ENCODE measurements around a stretch of chr21.

GRCh38 chr21:37074548-37075523 is 1.8 kb downstream of the TTC3 start:
- RRBS = no CpG with 5 or more reads among the region's 14 CpGs

DNA sequence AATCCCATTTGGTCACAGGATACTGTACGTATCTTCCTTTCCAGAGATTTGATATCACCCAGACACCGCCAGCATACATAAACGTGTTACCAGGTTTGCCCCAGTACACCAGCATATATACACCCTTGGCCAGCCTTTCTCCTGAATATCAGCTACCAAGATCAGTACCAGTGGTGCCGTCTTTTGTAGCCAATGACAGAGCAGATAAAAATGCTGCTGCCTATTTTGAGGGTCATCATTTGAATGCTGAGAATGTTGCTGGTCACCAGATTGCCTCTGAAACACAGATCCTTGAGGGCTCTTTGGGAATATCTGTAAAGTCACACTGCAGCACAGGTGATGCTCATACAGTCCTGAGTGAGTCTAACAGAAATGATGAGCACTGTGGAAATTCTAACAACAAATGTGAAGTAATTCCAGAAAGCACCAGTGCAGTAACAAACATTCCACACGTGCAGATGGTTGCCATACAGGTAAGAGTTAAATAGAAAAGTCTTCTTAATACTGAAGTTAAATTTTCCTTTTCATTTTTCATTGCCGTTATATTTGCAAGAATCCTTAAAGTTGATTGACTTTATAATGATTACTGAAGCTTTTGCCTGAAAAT is 93.2 kb downstream of the TTC3 start:
- RRBS = no CpG with 5 or more reads among the region's 6 CpGs

GRCh38 chr21:37207122-37207825 is 59.9 kb downstream of the VPS26C start:
- RRBS = no CpG with 5 or more reads among the region's 6 CpGs

DNA sequence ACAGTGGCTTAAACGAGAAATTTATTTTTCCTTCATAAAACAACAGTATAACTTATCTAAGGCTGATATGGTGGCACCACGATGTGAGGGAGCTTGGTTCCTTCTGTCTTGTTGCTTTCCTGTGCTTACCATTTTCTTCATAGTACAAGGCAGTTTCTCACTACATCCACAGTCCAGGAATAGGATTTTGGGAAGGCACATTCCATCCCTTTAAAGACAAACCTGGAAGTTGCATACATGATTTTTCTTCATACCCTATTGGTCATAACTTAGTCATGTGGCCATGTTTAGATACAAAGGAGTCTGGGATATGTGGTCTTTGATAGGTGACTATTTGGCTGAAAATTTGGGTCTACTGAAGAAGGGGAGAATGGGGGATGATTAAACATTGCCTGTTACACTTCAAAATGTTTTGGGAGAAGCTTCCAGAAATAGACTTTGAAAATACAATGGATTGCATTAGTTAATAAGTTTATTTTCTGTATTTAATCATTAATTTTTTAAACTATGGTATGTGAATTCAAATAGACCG is 7.0 kb downstream of the DYRK1A start:
- RRBS = no CpG with 5 or more reads among the region's 3 CpGs

GRCh38 chr21:37397922-37398347 is 31.4 kb downstream of the DYRK1A start:
- RRBS = no CpG with 5 or more reads among the region's 1 CpG

GRCh38 chr21:37430284-37431017 is 63.9 kb downstream of the DYRK1A start:
- RRBS = no CpG with 5 or more reads among the region's 8 CpGs

GRCh38 chr21:37433681-37434331 is 67.2 kb downstream of the DYRK1A start:
- RRBS = no CpG with 5 or more reads among the region's 7 CpGs

GRCh38 chr21:37446373-37447022 is 79.9 kb downstream of the DYRK1A start:
- RRBS = no CpG with 5 or more reads among the region's 5 CpGs

- RRBS = no CpG with 5 or more reads among the region's 9 CpGs
Observed at GRCh38 chr21:37458525-37459441, 92.2 kb downstream of the DYRK1A start.

DNA sequence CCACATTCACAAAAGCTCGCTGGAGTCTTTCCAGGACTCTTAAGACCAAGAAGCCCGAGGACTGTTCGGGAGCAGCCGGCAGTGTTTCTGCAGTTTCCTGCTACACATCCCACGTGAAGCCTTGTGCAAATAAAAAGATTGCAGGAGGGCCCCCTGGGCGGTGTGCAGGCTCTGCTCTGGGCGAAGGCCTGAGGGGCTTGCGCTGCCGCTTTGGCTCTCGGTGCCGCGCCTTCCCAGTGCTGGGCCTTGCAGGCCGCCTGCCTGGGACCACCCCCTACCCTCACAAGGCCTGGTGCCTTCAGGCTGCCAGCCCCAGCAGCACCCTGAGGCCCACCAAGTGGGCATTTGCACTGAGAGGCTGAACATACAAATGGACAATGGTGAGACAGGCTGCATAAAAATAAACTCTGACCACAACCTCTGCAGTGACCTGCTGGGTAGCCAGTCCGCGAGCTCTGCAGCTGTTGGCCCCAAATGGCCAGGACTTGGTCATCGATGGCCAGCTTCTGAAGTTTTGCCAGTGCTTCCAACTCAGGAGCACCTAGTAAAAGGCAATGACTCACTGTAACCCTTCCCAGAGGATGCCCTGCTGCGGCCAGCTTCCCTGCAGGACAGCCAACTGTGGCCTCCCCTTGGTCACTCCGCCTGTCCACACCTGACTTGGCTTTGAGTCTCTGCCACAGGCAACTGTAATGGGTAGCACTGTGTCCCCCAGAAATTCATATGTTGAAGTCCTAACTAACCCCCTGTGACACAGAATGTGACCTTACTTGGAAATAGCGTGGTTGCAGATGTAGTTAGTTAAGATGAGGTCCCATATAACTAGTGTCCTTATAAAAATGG is 185.3 kb downstream of the DYRK1A start:
- RRBS = no CpG with 5 or more reads among the region's 19 CpGs

DNA sequence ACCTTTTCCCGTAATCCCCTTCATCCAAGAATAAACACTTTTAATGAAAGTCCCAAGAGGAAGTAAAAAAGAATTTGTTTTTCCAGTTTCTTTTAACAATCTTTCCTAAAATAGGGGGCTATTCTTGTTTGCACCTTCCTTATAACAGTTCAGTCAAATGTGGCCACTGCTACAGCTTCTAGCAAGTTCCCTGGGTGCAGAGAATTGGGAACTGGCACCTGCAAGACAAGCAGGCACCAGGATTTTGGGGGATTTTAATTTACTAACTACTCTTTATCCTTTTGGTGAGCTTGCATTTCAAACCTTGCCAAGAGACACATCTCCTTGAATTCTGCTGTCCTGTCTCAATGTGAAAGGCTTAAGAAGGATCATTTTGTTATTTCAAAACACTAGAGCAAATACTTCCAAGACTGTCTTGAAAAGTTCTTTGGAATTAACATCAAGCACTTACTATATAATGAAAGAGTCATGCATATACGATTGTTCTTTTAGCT is 43.7 kb upstream of the KCNJ15 start:
- RRBS = no CpG with 5 or more reads among the region's 2 CpGs

GRCh38 chr21:38277304-38277845 is 20.6 kb downstream of the KCNJ15 start:
- RRBS = no CpG with 5 or more reads among the region's 9 CpGs

- RRBS = no CpG with 5 or more reads among the region's 9 CpGs
Observed at GRCh38 chr21:38489530-38490311, 8.6 kb downstream of the ERG start.

DNA sequence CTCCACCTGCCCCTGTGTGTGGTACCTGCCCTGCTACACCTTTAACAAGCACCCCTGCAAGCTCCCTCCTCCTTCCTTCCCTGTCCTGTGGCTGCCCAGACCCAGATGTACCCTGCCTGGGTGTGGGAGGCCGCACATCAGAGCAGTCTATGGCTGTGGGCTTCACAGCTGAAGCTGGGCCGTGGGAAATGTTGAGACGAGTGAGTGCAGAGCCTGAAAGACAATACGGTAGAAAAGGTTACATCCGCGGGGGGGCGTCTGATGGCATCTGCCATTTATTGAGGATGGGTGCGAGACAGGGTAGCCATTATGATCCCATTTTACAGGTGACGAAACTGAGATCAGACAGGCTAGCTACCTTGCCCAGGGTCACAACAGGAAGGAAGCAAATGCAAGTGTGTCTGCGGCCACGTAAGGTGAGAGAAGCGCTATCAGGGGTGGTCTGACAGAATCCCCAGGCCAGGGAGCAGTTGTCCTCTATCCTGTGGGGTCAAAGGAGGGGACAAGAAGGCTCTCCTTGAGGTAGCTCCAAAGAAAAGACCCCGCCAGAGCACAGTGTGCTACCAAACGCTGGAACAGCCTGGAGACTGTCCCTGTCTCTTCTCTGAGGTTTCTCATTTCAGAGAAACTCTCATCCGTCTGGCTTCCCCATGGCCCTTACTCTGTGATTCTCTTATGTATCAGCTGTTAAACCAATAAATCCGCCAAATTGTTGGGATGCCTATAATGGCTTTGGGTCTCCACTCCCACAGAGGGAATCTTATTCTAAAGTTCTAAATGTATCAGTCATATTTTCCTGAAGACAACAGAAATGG is 4.3 kb downstream of the ERG start:
- RRBS = no CpG with 5 or more reads among the region's 16 CpGs

DNA sequence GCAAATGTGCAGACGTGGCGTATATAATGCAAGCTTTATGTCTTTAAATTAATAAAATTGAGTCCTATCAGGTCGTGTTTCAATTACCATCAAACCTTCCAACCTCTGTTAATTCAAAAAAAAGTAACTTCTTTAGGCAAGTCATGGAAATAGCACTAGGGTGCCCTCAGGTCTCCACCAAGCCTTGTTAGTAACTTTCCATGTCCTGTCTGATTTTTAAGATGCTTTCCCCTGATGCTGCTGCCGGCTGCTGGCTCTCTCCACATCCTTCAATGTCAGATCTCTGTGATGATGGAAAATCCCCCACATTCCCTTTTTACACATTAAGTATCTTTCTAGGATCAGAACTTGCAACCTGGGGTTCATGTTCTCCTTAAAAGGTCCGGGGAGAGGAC is 3.0 kb downstream of the ERG start:
- RRBS = no CpG with 5 or more reads among the region's 5 CpGs

- RRBS = no CpG with 5 or more reads among the region's 18 CpGs
Observed at GRCh38 chr21:38503194-38504338, 5.3 kb upstream of the ERG start.

- RRBS = no CpG with 5 or more reads among the region's 22 CpGs
Observed at GRCh38 chr21:38823779-38824915, 18.4 kb downstream of the ETS2 start.

DNA sequence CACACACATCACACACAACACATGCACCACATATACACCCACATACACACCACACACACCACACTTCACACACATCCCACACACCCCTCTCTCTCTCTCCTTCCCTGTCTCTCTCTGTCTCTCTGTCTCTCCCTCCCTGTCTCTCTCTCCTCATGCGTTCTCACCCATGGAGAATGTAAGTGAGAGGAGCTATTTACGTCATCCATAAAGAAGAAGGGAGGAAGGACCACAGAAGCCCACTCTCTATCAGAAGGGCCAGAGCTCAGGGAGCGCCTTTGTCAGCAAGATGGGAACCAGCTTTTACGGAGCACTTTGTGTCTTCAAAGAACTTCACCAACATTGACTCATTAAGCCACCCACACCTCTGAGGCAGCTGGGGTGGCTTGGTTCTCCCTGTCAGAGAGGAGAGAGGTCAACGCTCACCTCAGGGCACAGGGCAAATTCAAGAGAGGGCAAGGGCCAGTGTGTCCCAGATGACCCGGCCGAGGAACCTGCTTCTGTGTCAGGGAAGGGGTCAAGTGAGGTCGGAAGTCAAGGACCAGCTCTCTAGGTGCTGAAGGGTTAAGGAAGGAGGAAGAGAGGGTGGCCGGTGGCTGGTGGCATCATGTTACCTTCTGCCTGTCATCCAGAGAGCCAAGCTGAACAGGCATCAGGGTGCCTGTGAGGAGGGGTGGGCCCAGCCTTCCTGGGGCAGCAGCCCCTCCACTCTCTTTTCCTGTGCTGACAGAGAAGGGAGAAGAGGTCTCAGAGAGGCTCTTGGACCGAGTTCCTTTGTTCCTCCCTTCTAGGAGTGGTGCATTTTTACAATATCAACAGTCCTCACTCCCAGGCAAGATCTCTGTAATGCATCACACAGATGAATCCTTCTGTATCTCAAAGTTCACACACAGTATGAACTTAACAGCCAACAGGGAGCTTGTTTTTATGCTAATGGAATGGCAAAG is 108.9 kb downstream of the ETS2 start:
- RRBS = 60% methylated on average over 2 of the region's 10 CpGs

DNA sequence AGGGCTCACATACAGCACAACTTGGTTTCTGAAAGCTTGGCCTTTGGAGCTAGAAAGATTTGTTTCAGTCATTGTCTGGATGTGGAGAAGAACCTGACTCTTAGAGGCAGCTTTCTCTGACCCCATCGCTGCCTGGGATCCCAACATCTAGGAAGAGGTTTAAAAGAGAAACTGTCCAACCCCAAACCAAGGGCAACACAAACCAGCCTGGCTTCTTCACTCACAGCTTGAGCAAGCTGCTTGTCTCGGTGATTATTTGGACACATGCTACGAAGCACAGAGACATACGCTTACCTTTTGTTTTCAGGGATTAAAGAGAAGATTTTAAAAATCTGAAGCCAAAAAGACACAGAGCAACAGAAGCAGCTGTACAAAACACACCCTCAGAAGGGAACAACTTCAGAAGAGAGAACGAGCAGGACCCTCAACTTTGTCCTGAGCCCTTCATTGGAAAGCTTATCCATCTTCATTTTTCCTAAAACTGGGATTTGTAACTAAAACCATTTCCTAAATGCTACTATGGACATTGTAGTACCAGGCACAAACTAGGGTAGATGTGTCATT is 109.9 kb downstream of the ETS2 start:
- RRBS = no CpG with 5 or more reads among the region's 5 CpGs

DNA sequence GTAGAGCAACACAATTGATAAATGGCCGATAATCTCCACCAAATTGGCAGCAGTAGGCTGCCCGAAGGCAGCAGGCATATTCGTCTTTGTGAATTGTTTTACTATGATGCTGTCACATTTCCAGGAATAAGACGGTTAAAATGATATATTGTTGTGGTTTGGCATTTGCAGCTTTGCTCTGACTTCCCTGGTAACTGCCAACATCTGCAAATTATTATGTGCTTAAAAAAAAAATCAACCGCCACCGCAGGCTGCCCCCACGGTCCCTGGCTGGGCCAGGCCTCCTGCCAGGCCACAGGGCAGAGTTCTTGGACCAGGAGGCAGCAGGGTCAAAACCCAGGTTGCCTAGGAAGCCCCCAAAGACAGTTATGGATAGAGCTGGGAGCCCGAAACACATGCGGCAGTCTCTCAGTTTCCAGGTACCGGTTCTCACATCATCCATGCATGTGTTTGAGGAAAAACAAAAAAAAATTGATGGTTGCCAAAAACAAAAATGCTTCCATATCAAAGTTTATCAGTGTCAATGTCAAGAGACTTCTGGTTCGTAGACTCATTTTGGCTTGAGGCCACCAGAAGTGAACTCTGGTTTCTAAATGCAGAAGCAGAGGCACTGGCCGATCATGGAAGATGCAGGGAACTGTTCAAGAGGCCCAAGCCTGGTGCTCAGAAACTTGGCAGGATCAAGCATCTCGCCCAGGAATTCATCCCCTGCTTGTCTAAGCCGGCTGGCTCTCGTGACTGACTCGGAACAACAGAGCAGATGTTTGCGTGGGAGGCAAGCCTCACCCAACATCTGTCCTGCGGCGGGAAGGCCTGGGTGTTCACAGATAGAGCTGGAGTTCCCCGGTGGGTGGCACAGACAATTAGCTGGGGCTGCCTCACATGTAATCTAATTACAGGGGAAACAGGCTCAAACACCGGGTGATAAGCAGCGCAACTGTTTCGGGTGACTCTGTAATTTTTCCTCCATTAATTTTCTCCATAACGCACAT is 179.6 kb downstream of the ETS2 start:
- RRBS = 17% methylated on average over 2 of the region's 24 CpGs

Measured in retinal pigment epithelial cell (primary cell).